Right cardiac atrium (tissue), 1 donor: ENCODE results near the genes ADA and SEMG2.

GRCh38 chr20:44481499-44482069, 5.9 kb downstream of the TTPAL start:
- PRO-cap = no peak

DNA sequence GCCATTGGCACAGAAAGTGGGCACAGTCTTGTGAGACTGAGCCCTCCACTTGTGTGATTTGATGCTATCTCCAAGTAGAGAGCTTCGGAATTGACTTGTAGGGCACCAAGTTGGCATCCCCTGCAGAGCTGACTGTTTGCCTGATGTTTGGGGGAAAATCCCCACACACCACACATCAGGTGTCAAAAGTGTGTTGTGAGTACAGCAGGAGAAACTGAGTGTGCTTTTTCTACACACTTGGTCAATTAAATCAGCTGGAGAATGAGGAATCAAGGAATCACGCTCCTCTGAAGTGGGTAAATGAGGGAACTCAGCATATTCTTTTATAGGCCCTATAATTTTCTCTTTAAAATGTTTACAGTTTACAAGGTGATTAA, 962 bp downstream of the SERINC3 start:
- PRO-cap = no peak

- PRO-cap = no peak
Measured at GRCh38 chr20:44585994-44586856, 3.8 kb downstream of the PKIG start.

DNA sequence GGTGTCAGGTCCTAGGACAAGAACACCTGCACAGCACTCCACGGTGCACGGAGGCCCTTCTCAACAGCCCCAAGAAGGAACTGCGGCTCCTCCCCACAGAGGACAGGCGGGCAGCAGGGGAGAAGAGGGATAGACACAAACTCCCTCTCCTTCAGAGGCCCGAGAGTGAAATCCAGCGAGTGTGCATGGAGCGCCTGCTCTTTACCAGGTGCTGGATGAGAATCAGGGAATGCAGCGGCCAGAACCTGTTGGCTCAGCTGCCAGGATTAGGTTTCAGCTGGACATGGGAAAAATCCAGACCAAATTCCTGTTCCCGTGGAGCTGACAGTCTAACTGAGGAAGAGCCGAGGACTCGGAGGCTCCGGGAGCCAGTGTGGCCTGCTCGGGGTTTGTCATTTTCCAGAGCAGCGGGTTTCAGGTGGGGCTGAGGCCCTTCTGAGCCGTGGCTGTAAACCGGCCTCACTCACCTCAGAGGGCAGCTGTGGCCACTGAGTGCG, 27.1 kb downstream of the PKIG start:
- PRO-cap = no peak

GRCh38 chr20:44609894-44610694, 27.7 kb downstream of the PKIG start:
- PRO-cap = unidirectional peak, minus-strand start at chr20:44610043

- PRO-cap = no peak
Measured at GRCh38 chr20:44618465-44618998, 33.0 kb downstream of the ADA start.

DNA sequence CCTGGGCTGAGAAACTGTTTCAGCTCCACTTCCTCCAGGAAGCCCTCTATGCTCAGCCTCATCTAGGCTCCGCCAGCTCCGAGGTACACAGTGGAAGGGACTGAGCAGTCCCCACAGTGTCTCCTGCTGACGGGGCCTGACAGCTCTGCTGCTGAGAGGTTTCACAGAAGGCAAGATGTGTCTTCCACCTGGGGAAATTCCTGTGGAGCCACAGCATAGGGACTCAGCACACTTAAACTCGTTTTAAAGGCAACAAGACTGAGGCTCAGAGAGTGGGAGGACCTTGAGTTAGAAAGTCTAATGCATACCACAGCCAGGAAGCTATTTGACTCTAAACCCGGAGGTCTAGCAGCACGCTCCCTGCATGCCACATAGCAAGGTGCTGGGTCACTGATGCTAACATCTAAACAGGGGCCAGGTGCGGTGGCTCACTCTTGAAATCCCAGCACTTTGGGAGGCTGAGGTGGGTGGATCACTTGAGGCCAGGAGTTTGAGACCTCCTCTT, 6.8 kb downstream of the ADA start:
- PRO-cap = no peak

GRCh38 chr20:44651495-44652116, at the start of gene ADA:
TSS of gene ADA (minus strand) at chr20:44651699.
- PRO-cap = bidirectional peak, plus-strand start at chr20:44651825, minus-strand start at chr20:44651690

DNA sequence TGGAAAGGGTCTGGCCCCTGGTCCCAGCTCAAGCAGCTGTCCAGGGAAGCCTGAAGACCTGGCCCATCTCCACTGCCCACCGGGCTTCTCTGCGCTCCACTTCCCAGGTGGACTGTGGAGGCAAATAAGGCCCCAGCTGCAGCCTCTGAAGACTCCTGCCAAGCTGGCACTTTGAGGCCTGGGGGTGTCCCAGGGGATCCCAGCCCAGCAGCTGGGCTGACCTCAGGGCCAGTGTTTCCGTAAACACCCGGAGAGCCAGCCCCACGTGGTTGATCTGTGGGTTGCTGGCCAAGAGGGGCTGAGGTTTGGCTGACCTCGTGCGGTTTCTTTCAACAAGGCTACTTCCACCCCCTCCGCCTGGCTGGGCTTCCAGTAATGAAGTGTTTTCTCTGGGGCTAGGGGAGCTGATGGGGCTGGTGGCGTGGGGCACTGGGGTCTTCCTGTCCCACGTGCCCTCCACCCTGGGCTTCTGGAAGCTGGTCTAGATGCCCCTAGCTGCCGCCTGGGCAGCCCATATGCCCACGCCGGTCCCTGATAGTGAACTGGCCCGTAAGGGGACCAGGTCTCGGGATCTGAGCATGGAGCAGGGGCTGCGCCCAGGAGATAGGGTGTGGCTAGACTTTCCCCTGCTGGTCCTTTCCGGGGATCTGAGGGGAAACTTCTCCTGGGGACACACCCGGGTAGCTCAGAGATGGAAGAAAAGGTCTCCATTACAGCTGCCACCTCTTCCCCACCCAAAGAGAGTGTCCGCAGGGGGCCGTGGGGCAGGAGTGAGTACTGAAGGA, 12.2 kb upstream of the CCN5 start:
- PRO-cap = no peak

- PRO-cap = no peak
Measured at GRCh38 chr20:44736080-44736605, 9.5 kb upstream of the KCNK15 start.

GRCh38 chr20:44736777-44737204, 8.9 kb upstream of the KCNK15 start:
- PRO-cap = no peak

- PRO-cap = no peak
Measured at GRCh38 chr20:44908914-44909238, 984 bp upstream of the PABPC1L start.

GRCh38 chr20:44958823-44959646, 1.2 kb downstream of the TOMM34 start:
- PRO-cap = no peak

- PRO-cap = no peak
Measured at GRCh38 chr20:45221252-45221529, at the start of gene SEMG2. TSS of gene SEMG2 (plus strand) at chr20:45221373.

GRCh38 chr20:45293028-45294180, 13.2 kb upstream of the RBPJL start:
- PRO-cap = bidirectional peak, plus-strand start at chr20:45293181, minus-strand start at chr20:45293112; unidirectional peak, minus-strand start at chr20:45293827

DNA sequence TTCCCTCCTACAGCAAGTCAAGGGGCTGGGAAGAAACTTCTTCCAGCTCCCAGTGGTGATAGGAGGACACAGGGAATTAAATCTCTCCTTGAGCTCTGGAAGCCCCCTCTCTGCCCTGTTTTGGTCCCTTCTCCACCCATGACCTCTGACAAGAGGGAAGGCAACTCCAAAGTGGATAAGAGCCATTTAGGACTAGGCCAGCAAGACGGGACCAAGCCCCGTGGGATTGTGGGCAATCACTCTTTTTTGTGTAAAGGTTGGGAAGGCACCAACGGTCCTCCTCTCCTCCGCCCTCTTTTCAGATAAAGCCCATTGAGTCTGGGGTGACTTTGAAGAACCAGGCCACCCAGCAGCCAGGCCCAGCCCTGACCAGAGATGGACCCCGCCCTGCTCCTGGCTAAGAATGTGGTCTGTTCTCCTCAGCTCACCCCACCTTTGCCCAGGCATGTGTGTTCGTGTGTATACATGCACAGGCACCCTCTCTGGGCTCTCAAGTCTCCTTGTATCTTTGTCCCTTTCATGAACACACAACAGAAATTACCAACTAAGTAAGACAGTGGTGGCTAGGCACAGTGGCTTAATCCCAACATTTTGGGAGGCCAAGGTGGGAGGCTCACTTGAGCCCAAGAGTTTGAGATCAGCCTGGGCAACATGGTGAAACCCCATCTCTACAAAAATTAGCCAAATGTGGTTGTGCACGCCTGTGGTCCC, 9.2 kb downstream of the SDC4 start:
- PRO-cap = no peak

GRCh38 chr20:45346959-45347371, 1.3 kb downstream of the SDC4 start:
- PRO-cap = no peak

- PRO-cap = bidirectional peak, plus-strand start at chr20:45406887, minus-strand start at chr20:45406543
Measured at GRCh38 chr20:45406492-45407042, 1.5 kb upstream of the DBNDD2 start.

- PRO-cap = no peak
Measured at GRCh38 chr20:45447512-45447869, 22.1 kb upstream of the WFDC2 start.

DNA sequence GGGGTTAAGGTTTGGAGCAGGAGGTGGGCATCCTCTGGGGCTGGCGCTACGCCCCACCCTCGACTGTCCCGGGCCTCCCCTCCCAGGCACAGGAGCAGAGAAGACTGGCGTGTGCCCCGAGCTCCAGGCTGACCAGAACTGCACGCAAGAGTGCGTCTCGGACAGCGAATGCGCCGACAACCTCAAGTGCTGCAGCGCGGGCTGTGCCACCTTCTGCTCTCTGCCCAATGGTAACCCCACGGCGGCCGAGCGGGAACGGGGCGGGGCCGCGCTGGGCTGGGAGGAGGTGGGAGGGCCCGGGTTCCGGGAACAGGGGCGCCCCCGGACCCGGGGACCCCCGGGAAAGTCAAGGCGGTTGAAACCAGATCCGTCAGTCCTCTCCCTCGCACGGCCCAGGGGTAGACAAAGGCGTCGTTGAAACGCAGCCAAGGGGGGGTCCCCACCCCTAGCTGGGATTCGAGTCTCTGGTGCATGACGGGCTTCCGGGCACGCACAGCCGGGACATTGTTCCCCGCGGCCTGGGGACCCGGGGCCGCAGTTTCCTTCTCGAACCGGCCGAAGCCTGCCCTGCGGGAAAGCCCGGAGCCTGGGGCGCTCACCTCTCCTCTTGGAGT, 857 bp downstream of the WFDC2 start:
- PRO-cap = bidirectional peak, plus-strand start at position 495 of the sequence, minus-strand start at position 222 of the sequence